SP-49 (cell line): Measurements from ENCODE around the genes NCAN, GATAD2A, ZNF506, ZNF486, ZNF493 and ZNF729.

DNA sequence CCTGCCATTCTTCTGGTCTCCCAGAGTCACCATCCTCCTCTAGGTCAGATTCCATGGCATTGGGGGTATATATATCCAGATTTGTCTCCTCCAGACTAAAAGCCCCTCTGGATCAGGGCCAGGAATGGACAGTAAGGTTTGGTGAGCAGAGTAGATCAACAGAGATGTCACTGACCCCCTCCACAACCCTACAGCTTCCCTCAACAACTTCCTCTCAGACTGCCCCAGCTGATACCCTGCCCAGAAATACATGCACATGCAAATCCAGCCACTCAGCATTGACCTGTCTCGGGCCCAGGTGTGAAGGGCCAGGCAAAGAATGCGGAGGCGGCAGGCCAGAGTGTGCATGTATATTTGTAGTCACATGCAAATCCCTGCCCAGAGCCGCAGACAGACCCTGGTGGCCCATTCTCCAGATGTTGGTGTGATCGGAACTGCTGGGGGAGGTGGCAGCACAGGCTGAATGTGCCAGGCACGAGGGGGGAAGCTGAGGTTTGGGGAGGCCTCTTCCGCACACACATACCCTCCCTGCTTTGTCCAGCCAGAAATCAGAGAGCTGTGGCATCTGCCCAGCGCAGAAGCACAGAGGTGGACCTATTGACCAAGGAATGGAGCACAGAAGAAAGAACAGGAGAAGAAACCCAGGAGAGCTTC, 14.6 kb downstream of the MEF2B start:
- PRO-cap, result no peak

- PRO-cap, result bidirectional peak, plus-strand start at chr19:19160768, minus-strand start at chr19:19160516; unidirectional peak, plus-strand start at chr19:19160962
Measured at GRCh38 chr19:19160265-19161445, 9.4 kb downstream of the MEF2B start.

GRCh38 chr19:19192399-19193371, 627 bp downstream of the RFXANK start:
- PRO-cap, result bidirectional peak, plus-strand start at chr19:19192902, minus-strand start at chr19:19192504

DNA sequence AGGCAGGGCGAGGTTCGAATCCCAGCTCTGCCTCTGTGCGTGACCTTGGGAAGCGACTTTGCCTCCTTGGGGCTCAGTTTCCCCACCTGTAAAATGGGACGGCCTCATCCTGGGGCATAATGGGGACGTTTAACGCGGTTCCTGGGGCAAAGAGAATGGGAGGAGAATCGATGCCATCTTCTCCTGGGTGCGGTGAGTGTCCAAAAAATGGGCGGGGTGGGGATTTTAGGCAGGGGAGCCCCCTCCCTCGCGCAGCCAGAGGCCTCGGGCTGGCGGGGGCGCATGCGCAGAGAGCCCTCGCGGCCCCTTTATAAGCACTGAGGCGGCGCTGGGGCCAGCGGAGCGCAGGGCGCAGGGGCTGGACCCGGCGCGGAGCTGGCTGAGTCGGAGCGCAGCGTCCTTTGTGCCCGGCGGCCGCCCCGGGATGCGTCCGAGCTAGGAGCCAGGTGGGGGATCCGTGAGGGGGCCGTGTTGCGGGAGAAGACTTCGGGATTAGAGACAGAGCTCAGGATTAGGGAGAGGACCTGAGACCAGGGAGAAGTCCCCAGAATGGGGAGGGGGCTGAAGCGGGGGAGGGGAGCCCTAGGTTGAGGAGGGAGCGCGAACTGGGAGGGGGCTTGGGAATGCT, at the start of gene NCAN:
Gene NCAN, plus strand, starts transcription at position 340 of the 628 bp plus-strand sequence.
- PRO-cap, result no peak

GRCh38 chr19:19405603-19406397, at the start of gene GATAD2A:
Gene GATAD2A, plus strand, starts transcription at chr19:19405675.
- PRO-cap, result no peak

GRCh38 chr19:19429105-19429643, 23.7 kb downstream of the GATAD2A start:
- PRO-cap, result no peak

- PRO-cap, result no peak
Measured at GRCh38 chr19:19618813-19619127, 283 bp upstream of the PBX4 start.

- PRO-cap, result no peak
Measured at GRCh38 chr19:19644987-19646042, 1.9 kb upstream of the GMIP start.

DNA sequence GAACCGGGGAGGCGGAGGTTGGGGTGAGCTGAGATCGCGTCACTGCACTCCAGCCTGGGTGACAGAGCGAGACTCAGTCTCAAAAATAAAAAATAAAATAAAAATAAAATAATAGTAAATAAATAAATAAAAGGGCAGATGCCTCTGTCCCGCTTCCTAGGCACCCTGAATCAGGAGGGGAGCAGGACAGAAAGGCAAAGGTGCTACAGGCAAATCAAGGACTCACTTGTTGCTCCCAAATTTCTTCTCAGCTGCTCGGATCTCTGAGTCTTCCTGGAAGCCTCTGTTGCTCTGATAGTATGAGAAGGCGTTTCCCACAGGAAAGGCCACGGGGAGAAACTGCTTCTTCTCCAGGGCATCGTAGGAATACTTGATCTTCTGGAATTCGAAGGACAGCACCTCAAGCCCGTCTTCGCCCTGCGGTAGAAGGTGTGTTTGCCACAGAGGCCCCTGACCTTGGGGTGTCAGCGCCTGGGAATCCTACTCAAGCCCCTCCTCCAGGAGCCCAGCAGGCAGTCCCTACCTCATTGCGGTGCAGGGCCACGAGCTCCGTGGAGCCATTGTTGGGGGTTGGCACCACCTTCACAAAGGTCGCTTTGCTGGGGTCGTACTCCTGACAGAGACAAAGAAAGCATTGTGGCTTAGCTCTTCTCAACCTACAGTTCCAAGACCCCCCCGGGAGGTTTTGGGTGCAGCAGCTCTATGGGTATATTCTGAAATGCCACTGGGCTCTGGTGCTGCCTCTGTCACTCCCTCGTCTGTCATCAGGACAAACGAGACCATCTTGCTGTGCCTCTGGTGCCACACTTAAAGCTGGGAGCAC, 3.9 kb downstream of the ATP13A1 start:
- PRO-cap, result no peak

- PRO-cap, result no peak
Measured at GRCh38 chr19:19681134-19681869, 12.7 kb downstream of the ZNF101 start.

GRCh38 chr19:19821314-19822100, at the start of gene ZNF506:
Gene ZNF506, minus strand, starts transcription at chr19:19821750.
- PRO-cap, result bidirectional peak, plus-strand start at chr19:19821510, minus-strand start at chr19:19821427; bidirectional peak, plus-strand start at chr19:19821878, minus-strand start at chr19:19821719

GRCh38 chr19:20051668-20053014, 12.8 kb upstream of the ZNF682 start:
- PRO-cap, result no peak

DNA sequence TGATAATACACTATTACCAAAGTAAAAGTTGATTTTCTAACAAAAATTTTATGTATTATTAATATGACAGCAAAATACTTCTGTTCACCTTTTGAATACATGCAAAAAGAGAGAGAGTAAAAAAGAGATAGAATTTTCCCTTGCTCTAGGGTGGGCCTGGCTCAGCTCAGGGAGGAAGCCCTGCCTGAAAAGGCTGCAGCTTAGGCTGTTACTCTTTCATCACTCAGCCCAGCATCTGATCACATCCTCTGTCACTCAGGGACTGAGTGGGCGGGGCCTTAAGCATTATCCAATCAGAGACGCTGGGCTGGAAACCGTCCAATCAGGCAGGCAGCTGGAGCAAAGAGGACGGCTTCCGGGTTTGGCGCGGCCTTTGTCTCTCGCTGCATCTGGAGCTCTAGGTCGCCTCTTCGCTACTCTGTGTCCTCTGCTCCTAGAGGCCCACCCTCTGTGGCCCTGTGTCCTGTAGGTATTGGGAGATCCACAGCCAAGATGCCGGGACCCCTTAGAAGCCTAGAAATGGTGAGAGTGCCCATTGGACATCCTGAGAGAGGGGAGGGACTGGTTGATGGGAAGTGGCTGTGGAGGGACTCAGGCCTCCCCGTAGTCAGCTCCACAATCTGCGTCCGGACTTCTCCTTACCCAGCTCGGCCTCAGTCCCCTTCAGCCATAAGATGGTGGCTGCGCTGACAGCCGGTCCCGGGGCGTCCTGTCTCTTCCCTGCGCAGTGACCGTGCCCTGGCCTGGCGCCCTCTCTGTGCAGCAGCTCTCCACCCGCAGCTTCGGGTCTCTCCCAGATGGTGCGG, at the start of gene ZNF486:
Gene ZNF486, plus strand, starts transcription at position 376 of the 806 bp plus-strand sequence.
- PRO-cap, result unidirectional peak, plus-strand start at position 376 of the sequence; unidirectional peak, plus-strand start at position 618 of the sequence

- PRO-cap, result no peak
Measured at GRCh38 chr19:20248267-20248883, 81.4 kb downstream of the ZNF486 start.

DNA sequence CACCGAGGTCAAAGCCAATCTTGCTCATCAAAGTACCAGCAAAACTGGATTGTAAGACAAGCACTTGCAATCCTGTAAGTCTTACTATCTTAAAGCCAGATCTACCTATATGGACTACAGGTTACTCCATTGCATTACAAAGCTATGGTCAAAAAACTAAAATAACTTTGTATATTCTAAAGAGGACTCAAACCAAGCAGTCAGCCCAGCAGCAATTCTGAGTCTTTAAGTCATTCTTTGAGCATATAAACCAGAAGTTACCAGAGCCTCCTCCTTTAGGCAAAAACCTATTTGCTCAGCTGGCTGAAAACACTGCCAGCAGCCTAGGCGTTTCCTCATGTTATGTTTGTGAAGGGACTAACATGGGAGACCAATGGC, 45.4 kb downstream of the ZNF626 start:
- PRO-cap, result no peak

DNA sequence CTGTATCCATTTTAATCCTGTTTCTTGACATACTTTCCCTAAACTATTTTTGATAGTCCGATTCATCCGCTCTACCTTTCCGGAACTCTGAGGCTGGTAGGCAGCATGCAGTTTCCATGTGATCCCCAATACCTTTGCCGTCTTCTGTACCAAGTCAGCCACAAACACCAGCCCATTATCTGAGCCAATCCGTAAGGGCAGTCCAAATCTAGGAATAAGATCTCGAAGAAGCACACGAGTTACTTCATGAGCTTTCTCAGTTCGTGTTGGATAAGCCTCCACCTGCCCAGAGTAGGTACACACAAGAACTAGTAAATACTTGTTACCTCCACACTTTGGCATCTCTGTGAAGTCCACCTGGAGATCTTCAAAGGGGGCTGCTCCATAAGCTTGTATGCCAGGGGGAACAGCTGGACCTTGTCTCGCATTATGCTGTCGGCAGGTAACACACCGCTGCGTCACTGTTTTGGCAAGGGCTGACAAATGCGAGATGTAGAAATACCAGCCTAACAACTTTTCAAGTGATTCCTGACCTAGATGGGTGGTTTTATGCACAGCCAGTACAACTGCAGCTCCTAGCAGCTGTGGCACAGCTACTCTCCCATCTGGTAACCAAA, 26.1 kb upstream of the ZNF66 start:
- PRO-cap, result no peak

- PRO-cap, result no peak
Measured at GRCh38 chr19:21083774-21084194, 1.8 kb downstream of the ZNF714 start.

DNA sequence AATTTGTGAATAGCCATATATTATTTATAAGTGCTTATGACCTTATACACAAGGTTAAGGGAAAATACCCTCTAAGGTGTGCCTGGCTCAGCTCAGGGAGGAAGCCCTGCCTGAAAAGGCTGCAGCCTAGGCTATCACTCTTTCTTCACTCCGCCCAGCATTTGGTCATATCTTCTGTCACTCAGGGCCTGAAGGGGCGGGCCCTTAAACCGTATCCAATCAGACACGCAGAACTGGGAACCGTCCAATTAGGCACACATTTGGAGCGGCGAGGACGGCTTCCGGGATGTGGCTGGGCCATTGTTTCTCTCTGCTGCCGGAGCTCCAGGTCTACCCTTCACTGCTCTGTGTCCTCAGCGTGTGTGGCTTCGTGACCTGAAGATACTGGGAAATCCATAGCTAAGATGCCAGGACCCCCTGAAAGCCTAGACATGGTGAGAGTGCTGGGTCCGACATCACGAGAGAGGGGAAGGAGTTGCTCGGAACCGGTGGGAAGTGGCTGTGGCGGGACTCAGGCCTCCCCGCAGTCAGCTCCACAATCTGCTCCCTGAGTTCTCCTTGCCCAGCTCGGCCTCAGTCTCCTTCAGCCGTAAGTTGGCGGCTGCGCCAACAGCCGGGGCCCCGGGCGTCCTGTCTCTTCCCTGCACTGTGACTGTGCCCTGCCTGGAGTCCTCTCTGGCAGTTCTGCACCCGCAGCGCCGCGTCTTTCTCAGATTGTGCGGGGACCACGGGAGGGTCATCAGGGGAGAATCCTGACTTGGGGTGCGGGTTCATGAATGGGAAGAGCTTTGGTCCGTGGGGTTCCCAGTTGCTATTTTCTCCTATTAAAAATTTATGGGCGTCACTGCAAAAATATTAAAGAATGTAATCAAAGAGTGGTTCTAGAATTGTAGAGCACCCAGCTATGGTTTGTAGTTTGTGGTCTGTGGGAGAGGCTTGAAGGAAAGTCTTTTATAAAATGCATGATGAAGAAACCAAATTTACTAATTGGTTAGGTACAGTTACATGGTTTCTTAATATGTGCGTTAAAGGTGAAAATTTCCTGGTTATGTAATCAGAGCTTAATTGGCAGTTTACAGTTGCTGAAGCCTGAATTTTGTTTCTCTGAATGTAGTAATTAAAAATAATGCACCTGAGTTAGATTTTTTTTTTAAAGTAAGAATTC, at the start of gene ZNF493:
Gene ZNF493, plus strand, starts transcription at position 300 of the 1,165 bp plus-strand sequence.
- PRO-cap, result unidirectional peak, plus-strand start at position 300 of the sequence

- PRO-cap, result no peak
Measured at GRCh38 chr19:21709193-21709629, 58.2 kb downstream of the ZNF100 start.

DNA sequence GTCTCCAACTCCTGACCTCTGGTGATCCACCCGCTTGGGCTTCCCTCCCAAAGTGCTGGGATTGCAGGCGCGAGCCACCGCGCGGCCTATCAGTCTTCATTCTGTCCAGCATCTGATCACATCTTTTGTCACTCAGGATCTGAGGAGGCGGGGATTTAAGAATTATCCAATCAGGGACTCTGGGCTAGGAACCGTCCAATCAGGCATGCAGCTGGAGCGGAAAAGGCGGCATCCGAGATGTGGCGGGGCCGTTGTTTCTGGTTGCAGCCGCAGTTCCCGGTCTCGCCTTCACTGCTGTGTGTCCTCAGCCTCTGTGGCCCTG, at the start of gene ZNF729:
Gene ZNF729, plus strand, starts transcription at position 270 of the 322 bp plus-strand sequence.
- PRO-cap, result no peak